Measurements from ENCODE around the genes TGIF2LX, PCDH11X, CSTF2, CENPI and ARMCX6.

DNA sequence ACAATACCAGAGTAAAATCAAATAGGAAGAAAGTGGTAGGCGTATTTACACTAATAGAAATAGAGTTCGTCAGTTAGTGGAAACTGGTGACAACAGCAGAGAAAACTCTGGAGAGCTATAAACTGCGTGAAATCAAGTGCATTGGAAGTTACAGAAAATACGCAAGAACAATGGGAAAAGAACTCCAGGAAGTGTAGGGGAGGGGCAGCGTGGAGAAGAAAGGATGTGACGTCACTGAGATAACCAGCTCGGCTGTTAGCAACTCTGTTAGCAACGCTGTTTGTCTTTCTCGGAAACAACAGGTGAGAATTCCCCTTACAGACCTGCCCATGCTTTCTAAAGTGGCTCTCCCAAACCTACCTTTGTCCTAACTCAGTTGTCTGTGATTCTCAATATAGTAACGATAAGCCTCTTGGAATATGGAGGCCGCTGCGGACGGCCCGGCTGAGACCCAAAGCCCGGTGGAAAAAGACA is at the start of gene TGIF2LX:
TGIF2LX (plus strand) TSS at position 242 of the 474 bp plus-strand sequence.
- PRO-cap, result no peak

DNA sequence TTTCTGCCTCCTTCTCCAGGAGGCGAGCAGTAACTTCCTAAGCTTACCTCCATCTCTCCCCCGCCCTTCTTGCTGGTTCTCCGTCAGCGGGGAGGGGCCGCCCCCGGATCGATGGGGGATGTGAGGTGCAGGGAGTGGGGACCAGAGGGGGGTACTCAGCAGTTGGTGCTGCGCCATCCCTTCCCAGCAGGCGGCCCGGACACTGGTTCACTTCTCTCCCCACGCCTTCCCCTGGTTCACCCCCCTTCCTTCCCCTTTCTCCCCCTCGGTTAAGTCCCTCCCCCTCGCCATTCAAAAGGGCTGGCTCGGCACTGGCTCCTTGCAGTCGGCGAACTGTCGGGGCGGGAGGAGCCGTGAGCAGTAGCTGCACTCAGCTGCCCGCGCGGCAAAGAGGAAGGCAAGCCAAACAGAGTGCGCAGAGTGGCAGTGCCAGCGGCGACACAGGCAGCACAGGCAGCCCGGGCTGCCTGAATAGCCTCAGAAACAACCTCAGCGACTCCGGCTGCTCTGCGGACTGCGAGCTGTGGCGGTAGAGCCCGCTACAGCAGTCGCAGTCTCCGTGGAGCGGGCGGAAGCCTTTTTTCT is at the start of gene PCDH11X:
PCDH11X (plus strand) TSS at position 322 of the 585 bp plus-strand sequence.
- PRO-cap, result no peak

DNA sequence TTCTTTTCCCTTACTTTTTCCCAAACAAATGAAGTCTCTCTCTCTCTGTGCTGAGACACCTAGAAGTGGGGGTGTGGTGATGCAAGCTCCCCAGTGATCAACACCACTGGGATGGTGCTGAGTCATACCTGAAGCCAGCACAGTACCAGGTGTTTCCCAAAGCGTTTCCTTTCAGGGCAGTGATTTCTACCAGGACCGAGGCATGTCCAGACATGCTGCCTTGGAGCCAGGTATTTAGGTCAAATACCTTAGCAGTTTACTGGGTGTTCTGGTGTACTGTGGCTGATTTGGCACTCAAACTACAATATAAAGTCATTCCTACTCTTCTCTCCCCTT is 726.5 kb downstream of the FAM133A start:
- PRO-cap, result no peak

- PRO-cap, result no peak
Observed at GRCh38 chrX:100632355-100632637, 4.3 kb downstream of the TSPAN6 start.

GRCh38 chrX:100658822-100659626 is 15.0 kb downstream of the SRPX2 start:
- PRO-cap, result no peak

DNA sequence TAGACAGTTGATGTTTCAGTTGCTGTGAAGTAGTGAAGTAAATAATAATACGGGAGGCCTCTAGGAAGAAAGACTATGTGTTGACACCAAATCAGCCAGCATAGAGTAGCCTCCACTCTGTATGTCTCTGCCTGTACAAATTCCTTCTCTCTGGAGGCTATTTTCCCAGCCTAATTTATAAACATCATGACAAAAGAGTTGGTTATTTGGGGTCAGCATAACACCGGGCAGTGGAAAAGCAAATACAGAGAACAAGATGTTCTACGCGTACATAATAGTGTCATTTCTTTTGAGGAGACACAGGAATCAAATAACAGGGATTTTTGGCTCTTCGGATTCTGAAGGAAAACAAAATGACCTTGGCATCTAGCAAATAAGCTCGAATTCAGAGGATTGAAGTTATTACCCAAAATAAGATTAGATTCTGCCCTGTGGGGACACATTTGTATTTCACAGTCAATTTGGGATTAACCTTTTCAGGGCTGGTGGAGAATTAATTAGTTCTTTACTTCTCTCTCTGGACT is 13.9 kb upstream of the SYTL4 start:
- PRO-cap, result no peak

GRCh38 chrX:100819458-100820514 is at the start of gene CSTF2:
TSS of gene CSTF2 (plus strand) at chrX:100820391.
- PRO-cap, result bidirectional peak, plus-strand start at chrX:100820397, minus-strand start at chrX:100820269

- PRO-cap, result no peak
Observed at GRCh38 chrX:100948577-100949058, 19.9 kb upstream of the XKRX start.

DNA sequence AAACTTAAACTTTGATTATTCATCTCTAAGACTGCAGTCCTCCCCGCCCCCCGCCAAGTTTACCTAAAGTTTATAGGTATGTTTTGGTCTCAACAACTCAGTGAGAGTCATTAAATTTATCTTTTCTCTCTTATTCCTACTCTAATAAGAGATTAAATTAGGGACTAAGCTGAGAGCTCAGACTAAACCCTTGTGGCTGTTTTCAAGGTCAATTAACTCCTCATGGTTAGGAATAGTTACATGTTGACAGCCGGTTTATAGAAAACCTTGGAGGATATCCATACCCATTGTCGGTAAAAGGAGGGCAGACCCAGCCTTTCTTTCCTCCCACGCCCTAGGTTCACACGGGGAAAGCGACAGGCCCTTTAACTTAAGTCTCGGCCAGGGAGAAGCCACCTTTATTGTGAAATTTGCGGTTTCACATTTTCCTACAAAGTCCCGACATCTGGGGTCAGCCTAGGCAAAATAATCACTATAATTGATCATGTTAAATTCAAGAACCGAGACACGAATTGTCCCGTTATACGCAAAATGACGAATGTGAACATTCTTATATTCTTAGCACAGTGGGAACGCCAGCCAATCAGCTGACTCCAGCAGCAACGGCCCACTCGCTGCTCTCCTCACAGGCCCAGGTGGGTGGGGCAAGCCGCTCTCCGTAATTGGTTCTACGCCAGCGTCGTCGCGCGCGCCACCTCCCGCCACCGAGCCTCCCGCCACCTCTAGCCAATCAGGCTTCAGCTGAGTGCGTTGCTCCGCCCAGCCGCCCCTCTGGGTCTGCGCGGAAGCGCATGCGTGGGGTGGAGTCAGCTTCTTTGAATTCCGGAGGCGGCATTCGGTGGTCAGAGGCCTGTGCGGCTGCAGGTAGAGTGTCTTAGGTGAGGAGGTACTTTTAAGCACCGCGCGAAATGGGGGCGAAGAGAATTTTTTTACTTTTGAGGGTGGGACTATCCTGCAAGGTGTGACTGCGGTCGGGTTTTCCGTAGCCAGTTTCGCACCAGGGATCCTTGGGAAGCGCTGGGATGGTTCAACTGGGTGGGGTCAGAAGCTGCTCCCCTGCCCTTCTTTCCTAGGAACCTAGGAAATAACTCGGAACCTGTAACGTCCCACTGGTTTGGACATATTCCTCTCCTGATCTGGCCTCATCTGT is at the start of gene CENPI:
CENPI (plus strand) TSS at position 834 of the 1,150 bp plus-strand sequence.
- PRO-cap, result bidirectional peak, plus-strand start at position 840 of the sequence, minus-strand start at position 518 of the sequence

DNA sequence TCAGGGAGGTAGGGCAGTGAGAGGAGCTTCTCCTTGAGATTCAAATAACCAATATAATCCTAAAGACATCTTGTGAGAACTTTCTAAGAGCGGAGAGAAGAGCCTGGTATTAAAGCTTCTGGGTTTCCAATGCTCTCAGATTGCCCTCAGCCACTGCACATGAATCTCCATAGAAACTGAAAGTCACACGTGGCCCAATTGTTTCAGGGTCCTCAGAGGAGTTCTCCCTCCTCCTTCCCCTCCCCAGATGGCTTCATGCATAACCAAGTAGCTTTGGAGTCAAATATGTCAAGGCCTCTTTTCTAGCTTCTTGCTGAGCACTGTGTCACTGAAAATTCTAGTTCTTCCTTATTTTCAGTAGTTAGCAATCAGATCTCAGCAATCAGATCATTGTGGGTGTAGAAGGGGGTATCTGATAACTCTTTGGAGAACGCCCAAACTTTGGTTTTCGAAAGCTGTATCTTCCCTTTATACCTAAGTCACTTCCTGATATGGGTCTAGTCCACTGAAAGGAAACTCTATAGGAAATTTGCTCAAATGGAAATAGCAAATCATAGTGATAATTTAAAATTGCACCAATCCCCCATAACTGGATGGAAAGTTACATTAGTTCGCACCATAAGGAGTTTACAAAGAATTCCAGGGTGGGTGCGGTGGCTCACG is 2.2 kb downstream of the BTK start:
- PRO-cap, result no peak

GRCh38 chrX:101617756-101618156 is at the start of gene ARMCX6:
TSS of gene ARMCX6 (minus strand) at chrX:101618000.
- PRO-cap, result unidirectional peak, minus-strand start at chrX:101617994

DNA sequence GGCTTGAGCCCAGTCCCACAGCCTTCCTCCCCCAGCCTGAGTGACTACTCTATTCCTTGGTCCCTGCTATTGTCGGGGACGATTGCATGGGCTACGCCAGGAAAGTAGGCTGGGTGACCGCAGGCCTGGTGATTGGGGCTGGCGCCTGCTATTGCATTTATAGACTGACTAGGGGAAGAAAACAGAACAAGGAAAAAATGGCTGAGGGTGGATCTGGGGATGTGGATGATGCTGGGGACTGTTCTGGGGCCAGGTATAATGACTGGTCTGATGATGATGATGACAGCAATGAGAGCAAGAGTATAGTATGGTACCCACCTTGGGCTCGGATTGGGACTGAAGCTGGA is 1.9 kb downstream of the ARMCX3 start:
- PRO-cap, result no peak

GRCh38 chrX:101628022-101628665 is 5.2 kb downstream of the ARMCX3 start:
- PRO-cap, result no peak

DNA sequence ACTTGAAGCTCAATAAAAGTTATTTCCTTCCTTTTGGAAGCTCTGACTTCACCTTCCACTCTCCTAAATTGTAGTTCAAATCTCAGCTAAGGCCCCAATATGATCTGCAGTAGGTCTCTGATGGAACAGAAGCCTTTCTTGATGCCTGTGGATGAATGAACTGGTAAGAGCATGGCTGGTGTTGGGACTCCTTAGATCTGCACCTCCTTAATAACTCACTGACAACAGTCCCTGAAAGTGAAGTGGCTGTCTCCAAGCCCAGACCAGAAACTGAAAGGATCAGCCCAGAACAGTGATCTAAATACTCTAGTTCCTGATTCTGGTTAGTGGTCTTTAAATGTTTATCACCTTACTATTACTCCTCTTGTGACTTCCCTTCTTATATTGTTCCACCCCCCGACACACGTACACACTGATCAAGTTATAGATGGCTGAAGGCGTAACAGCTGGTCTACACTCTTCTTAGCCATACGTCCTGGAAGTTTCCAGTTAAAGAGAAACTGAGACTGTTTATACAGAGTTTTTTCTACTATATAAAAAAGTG is 33.8 kb upstream of the ARMCX2 start:
- PRO-cap, result no peak

DNA sequence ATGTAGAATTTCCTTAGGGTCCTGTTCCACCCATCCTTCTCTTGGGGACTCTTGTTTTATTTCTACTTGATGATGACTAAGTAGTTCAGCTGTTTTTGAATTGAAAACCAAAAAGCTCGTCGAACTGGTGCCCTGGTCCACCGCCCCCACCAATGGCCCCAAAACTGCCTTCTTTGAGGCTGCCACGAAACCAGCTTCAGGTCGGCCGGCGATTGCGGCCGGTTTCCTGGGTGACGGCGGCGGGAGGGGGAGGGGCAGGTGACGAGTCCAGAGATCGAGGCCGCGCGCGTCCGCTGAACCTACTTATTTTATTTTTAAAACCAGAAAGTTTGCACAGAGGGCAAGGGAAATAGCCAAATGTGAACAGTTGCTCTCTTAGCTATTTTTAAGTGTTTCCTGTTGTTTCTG is 120.7 kb upstream of the ARMCX2 start:
- PRO-cap, result no peak

DNA sequence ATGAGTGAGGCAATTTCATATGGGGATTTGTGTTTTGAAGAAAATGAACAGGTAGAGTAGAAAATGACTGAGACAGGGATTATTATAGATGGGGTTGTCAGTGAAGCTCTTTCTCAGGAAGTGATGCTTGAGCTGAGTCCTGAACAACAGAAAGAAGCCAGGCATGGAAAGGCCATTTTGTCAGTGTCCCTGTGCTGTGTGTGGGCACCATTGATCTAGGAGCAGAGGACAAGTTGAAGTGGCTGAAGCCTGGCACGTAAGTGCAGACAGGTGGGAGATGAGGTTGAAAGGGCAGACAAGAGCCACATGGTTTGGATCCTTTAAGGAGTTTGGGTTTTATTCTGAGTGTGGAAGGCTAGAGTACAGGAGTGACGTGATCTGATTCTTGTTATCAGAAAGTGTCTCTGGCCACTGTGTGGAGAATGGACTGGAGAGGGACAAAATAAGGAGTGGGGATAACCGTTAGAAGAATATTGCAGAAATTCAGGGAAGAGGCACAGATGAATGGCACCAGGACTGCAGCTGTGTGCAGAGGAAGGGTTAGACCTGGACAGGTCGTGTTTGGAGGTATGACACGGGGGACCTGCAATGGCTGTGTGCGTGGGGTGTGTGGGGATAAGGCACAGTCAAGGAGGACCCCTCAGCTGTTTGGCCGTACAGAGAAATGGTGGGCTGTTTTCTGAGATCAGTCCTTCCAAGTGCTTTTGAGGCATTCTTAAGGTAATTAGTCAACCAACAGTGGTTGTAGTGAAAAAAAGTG is 94.7 kb downstream of the GPRASP3 start:
- PRO-cap, result no peak

DNA sequence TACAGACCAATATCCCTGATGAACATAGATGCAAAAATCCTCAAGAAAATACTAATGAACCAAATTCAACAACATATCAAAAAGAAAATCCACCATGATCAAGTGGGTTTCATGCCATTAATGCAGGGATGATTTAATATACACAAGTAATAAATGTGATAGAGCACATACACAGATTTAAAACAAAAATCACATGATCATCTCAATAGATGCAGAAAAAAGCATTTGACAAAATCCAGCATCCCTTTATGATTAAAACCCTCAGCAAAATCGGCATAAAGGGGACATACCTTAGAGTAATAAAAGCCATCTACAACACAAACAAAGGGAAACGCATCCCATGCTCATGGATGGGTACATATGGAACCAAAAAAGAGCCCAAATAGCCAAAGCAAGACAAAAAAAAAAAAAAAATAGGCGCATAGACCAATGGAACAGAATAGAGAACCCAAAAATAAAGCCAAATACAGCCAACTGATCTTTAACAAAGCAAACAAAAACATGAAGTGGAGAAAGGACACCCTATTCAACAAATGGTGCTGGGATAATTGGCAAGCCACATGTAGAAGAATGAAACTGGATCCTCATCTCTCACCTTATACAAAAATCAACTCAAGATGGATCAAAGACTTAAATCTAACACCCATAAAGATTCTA is 22.1 kb upstream of the RAB40AL start:
- PRO-cap, result no peak

DNA sequence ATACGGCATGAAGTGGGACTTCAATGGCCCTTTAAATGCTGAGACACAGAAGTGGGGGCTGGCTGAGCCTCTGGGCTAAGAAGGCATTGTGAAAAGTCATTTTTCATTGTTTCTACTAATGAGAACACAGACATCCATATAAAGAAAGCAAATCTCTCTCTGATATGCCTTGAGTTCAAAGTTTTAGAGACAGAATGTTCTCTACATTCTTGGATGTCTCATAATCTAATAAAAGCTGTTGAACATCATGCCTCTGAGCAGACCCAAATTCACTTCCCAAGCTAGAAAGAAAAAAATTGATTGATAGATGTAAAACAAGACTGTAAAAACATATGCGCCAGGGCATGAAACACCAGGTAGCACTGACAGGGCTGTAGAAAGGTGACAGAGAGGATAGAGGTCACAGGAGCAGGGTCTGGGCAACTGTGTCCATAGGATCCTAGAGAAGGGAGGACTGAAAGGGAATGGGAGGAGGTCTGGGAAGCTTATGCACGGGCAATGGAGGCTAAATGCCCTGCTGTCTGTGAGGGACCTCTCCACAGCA is 16.3 kb downstream of the RAB40A start:
- PRO-cap, result no peak

GRCh38 chrX:103586013-103586286 is 635 bp downstream of the TCEAL4 start:
- PRO-cap, result no peak

GRCh38 chrX:103624714-103625514 is 3.9 kb upstream of the TCEAL1 start:
- PRO-cap, result no peak